ENCODE results near the genes TTPAL and YWHAB.

DNA sequence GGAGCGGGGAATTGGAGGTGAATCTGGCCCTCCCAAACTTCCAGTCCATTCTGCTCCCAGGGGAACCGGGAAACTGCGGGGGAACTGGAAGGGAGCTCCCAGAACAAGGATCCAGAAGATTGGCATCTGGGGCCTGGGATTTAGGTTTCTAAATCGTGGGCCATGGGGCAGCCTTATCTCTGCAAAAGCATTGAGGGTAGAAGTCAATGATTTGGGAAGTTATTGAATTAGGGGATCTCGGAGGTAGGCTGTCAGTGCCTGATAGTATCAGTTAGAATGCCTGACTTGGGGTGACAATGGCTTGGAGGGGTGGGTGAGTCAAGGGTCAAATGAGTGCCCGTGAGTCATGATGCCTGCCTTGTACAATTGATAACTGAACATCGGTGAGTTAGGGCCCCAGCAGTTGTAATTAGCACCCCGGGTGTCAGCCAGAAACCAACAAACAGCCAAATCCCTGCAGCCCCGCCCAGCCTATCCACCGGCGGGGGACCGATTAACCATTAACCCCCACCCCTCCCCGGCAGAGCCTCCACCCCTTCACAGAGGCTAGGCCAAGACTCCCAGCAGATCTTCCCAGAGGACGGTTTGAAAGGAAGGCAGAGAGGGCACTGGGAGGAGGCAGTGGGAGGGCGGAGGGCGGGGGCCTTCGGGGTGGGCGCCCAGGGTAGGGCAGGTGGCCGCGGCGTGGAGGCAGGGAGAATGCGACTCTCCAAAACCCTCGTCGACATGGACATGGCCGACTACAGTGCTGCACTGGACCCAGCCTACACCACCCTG lies 45.4 kb downstream of the HNF4A start:
- PRO-cap, result bidirectional peak, plus-strand start at position 576 of the sequence, minus-strand start at position 253 of the sequence

DNA sequence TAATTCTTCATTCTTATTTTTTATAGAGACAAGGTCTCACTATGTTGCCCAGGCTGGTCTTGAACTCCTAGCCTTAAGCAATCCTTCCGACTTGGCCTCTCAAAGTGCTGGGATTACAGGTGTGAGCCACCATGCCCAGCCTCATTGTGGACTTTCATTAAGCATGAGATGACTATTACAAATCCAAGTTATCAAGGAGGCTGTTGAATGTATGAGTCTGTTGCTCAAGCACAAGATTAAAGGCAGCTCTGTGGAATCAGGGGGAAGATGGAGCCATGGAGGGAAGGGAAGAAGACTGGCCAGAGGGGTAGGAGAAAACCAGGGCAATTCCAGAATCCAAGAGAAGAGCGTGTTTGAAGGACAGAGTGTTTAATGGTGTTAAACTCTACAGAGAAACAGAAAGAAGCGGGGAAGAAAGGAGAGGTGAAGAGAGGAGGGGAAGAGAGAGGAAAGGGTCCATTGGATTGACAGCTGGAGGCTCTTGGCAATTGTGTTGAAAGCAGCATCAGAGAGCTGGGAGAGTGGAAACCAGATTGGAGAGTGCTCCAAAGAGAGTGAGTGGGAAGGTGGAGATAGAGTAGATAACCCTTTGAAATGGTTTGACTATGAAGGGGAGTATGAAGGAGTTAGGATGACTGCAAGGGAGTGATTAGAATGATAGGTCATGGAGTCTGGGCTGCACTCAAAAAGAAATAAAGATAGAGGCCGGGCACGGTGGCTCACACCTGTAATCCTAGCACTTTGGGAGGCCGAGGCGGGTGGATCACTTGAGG lies 49.7 kb upstream of the TTPAL start:
- PRO-cap, result unidirectional peak, plus-strand start at position 404 of the sequence

GRCh38 chr20:44442374-44442767 lies 33.3 kb upstream of the TTPAL start:
- PRO-cap, result bidirectional peak, plus-strand start at chr20:44442945, minus-strand start at chr20:44442587

GRCh38 chr20:44447581-44448827 lies 27.7 kb upstream of the TTPAL start:
- PRO-cap, result bidirectional peak, plus-strand start at chr20:44448016, minus-strand start at chr20:44447751

- PRO-cap, result no peak
Observed at GRCh38 chr20:44467997-44468229, 7.8 kb upstream of the TTPAL start.

DNA sequence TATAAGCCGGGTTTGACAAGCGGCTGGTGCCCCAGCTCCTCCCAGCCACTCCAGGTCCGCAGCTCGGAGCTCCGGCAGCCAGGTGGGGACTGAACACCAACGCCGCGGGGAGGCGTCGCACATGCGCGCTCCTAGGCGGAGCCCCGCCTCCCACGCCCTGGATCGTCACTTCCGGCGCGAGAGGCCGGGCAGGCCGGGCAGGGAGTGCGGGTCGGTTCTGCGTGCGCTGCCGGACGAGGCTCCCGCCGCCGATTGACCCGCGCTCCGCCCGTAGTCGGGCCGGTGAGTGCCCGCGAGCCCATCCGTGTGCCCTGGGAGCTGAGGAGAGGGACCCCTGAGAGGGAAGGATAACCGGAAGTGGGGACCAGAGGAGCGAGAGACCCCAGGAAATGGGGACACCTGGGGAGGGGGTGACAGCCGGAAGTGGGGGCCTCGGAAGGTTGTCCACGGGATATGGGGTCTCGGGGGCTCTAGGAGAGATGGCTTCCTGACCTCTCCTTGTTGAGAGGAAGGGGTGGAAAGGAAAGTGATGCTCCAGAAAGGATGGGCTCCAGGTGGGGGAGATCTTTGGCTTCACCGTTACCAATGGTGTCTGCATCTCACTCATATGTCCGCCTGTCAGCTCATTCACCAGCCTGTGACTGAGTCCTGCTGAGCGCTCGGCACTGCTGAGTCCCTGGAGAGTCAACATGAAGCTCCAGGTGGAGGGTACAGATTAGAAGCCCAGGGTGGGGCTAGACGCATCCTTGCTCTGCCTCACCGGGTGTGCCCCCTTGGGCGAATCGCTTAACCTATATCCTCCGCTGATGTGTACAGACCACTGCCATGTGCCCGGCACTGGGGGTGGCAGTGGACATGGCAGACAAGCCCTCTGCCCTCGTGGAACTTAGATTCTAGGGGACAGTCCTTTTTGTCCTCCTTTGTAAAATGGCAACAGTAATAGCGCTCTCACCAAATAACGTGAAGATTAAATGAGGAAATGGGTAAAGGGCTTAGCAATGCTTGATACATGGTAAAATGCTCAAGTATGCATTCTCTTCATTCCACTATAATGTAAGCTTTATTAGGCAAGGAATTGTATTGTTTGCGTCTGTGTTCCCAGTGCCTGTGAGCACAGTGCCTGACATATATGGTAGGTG lies at the start of gene TTPAL:
Gene TTPAL, plus strand, starts transcription at position 165 of the 1,139 bp plus-strand sequence.
- PRO-cap, result bidirectional peak, plus-strand start at position 168 of the sequence, minus-strand start at position 91 of the sequence

DNA sequence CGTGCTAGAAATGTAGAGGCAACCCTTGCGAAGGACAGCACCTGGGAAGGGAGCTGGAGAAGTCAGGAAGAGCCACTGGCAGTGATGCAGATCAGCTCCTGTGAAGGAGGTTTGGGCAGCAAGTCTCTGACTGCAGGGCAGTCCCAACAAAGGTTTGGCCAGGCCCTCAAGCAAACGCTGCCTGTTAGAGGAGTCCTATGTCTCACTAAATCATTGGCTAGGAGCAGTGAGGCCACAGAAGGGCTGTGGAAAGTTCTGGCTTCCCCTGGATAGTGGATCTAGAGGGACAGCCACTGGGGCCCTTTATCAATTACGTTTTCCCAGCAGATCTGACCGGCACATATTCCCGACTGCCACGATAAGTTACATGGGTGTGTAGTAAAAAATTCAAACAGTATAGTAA lies 2.5 kb downstream of the TTPAL start:
- PRO-cap, result no peak

- PRO-cap, result no peak
Observed at GRCh38 chr20:44491576-44492421, 16.1 kb downstream of the TTPAL start.

DNA sequence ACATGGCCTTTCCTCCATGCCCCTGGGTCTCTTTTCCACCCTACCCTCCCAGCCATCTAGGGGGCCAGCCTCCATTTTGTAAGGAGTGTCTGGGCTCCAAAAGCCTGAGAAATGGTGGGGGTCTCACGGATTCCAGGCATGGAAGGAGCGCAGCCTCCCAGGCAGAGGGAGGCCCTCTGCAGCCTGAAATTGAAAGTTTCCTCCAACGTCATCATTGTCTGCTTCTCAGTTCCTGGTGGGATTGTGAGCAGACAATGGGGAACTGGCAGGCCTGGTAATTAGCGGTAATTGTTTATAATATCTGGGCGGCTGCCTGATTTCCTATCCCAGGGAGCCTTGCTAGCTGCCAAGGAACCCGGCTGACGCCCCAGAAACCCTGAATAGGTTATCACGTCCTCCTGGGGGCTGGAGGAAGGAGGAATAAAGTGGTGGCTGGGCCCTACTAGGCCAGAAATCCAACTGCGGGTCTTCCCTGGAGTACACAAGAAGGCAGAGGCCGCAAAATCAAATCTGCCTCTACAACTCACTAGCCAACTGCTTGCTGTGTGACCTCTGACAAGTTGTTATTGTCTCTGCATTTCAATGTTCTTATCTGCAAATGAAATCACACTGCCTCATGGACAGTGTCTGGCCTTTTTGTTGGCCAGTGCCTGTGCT lies 16.8 kb downstream of the KCNK15 start:
- PRO-cap, result no peak

DNA sequence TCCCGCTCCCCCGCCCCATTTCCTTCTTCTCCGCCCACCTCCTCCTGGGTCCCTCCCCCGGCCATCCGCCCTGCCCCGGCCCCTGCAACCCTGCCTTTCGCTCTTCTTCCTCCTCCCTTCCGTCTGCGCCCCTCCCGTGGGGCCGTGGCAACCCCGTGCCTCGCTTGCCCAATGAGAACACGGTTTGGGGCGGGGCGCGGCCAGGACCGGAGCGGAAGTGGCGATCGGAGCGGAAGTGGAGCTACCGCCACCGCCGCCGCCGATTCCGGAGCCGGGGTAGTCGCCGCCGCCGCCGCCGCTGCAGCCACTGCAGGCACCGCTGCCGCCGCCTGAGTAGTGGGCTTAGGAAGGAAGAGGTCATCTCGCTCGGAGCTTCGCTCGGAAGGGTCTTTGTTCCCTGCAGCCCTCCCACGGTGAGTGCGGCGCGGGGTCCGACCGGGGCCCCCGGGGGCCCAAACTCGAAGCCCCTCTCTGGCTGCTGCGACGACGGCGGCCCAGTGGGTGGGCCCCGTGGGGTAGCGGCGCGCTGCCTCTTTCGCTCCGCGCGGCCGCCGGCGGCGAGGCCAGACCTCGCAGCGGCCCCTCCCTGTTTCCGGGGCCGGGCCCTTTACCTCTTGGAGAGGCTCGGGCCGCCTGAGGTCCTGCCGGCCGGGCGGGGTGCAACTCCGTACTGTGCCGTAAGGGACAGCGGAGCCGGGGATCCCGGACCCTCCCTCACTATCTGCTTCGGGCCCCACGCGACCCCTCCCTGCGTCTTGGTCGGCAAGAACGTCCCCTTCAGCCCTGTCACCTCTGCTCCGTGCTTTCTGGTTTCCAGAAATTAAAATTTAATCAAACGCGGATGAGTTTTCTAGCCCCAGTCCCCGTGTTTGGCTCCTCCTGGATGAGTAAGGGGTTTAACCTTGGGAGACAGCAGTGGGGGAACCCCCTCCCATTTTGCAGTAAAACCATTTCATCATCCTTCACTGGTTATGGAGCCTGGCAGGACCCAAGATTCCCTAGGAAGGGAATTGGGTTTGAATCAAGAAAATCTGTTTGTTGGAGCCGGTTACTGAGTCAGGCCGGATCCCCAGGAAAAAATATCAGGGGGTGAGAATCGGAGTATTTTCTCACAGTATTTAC lies at the start of gene YWHAB:
Gene YWHAB, plus strand, starts transcription at position 232 of the 1,122 bp plus-strand sequence.
- PRO-cap, result bidirectional peak, plus-strand start at position 223 of the sequence, minus-strand start at position 125 of the sequence; bidirectional peak, plus-strand start at position 639 of the sequence, minus-strand start at position 577 of the sequence

- PRO-cap, result no peak
Observed at GRCh38 chr20:44906960-44907611, 2.8 kb upstream of the PABPC1L start.

- PRO-cap, result no peak
Observed at GRCh38 chr20:44942244-44943474, 17.5 kb downstream of the TOMM34 start.

GRCh38 chr20:44970140-44970911 lies 4.0 kb downstream of the STK4 start:
- PRO-cap, result no peak

GRCh38 chr20:44997093-44997558 lies 30.8 kb downstream of the STK4 start:
- PRO-cap, result no peak

DNA sequence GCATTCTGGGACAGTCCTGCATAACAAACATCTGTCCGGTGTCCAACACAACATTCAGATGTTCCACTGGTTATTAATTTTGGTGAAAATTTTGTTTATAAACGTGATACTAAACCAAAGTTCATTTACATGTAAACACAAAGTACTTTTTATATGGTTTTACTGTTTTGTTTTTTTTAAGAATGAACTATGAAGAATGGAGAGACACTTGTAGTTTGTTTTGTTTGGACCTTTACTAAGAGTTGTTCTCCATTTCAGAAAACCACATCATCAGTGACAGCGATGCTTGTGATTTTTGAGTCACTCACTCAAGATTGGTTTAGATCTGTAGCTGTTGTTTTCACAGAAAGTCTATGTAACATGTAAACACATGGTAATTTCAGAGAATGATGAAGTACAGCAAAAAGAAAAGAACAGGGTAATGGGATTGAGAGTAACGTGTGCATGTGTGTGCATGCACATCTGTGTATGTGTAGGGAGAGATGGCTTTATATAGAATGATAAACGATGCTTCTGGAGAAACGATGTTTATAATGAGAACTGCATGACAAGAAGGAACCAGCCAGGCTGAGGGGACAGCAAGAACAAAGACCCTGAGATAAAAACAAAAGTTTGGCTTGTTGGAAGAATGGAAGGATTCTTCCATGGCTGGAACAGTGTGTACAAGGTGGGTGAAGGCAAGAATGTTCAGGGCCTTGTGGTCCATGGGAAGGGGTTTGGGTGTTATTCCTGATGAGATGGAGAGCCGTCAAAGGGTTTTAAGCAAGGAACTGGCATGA lies 19.6 kb downstream of the KCNS1 start:
- PRO-cap, result no peak

GRCh38 chr20:45253259-45253671 lies 1.1 kb downstream of the SLPI start:
- PRO-cap, result no peak

DNA sequence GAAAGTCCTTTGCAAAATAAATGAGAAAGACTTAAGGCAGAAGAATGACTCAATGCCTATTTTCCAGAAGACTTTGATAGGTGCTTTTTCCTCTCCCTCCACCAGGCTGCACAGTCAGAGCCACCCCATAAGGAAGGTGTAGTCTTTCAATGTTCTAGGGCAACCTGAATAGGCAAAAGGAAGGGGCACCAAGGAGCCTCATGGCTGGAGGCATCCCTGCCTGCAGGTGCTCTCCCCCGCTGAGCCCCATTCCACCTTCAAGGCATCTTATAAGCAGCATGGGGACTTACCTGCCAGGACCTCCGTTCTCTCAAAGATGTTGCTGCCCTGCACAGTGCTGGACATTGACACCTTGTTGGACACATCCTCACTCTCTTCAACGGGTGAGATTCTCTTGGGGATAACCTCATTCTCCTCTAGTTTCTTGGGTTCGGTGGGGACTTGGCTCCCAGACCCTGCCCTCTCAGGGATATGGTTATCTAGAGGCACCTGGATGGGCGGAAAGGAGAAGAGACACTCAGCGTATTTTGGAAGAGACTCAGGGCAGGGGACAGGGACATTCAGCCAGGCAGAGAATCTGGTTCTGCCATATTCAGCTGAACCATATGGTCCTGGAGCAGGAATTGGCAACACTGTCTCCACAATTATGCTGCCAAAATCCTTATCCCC lies 18.0 kb downstream of the SDC4 start:
- PRO-cap, result no peak

DNA sequence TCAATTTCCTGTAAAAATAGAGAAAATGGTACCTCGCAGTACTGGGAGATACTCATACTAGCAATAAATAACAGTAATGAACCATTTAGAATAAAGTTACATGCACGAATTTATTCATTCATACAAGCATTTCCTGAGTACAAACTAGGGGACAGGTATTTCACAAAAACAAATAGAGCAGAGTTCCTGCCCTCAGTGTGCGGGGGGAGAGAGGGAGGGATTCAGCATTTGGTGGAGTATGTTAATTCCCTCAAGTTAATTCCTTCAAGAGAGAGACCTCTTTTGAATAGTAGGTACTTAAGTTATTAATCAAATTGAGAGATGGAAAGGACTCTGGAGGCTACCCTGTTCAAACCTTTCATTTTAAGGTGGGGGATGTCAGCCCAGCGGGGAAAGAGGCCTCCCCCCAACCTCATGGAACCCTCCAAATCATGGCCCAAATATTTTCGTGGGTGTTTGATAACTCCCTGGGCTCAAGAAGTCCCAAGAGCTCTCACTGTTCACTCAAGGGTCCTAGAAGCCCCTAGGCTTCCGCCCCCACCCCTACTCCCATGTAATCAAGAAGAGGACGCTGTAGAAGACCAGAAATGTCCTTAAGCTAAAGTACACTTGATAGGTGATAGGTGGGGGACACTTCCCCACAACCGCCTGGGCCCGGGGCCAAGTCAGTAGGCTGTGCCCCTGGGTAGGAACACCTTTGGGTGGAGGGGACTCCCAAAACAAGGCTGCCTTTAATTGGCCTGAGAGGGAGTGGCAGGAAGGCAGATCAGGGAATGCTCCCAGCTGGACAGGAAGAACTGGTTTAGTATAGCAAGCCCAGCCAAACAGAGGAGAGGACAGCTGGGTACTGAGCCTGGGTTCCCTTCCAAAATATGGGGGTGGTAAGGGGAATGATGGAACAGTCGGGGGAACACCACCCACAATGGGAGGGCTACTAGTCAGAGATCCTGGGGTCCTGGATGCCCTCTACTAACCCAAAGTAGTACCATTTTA lies 2.9 kb downstream of the SDC4 start:
- PRO-cap, result no peak

DNA sequence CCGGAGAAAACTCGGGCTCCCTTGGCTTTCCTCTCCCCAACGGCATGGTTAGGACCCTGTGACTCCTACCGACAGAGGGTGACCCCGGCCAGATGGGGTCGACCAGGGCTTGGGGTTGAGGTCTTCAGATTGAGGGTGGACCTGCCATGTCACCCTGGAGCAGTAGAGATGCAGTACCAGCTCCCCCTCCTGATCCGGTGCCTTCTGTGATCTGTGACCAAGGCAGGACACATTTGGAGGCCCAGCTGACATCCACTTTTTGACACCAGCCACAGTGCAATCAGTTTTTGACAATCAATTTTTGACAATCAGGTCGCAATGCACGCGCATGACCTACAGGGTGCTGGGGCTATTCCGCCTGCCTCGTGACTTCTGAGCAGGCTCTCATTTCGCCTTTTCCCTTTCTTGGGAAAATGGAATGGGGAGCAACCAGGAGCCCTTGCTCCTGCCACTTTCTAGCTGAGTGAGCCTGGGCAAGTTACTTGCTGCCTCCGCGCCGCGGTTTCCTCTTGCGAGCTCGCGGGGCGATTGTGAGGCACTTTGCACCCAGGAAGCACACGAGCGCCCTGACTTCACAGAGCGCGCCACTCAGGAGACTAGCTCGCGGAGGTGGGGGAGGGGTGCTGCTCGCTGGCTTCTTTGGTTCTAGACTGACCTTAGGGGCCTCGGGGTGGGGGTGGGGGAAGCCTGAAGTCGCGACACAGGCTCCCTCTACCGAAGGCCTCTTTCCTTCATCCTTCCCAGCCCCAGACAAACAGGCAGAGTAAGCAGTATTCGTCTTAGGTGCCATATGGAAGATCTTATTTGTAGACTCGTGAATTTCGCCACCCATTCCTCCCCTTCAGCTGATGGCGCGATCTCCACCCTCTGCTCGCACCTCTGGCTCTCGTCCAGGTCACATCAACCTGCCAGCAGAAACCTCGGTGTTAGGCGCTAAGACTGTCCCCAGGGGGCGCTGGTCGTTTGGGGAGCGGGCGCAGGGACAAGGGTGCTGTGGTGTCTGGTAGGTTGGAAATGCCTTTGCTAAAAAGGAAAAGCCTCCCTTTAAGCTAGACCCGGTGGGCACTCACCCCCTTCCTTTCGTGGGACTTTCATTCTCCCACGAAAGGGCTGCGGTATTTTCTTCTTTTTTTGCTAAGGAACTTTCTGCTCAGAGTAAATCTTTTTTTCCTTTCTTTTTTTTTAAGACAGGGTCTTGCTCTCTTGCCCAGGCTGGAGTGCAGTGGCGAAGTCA lies 4.6 kb downstream of the TP53TG5 start:
- PRO-cap, result bidirectional peak, plus-strand start at position 556 of the sequence, minus-strand start at position 506 of the sequence; unidirectional peak, minus-strand start at position 881 of the sequence

DNA sequence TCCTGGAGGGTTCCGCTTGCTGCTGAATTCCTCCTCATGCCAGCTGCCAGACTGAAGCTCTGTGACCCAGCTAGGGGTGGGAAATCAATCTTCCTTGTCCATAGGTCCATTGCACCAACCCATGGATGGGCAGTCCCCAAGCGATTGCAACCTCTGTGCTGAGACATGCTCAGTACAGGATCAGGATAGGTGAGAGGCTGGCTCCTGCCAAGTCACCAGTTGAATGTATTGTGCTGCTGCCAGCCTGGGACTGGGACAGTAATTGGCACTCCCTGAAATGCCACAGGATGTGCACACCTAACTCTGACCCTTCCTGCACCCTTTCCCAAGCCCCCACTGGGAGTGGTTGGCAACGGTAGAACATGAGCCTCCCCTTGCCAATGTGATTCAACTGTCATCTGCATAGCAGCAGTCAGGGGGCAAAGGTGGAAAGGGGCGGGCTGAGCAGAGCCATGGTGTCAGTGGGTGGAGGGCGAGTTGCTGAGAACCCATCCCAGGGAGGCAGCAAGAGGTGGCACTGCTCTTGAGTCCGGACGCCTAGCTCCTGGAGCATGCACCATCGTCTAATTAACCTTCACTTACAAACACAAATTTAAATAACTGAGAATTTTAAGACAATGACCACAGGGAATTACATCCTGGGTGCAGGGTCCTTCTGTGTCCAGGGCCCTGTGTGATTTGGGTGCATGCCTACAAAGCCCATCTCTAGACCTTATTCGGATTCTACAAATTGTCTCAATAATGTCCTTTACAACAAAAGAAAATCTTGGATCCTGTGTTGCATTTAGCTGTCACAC lies 15.3 kb downstream of the SPINT3 start:
- PRO-cap, result bidirectional peak, plus-strand start at position 483 of the sequence, minus-strand start at position 225 of the sequence

Measured in jejunum (tissue), 1 donor.